Cardiac fibroblast (primary cell): ENCODE measurements around the gene MYH8.

- RRBS: no CpG with 5 or more reads among the region's 7 CpGs
Observed at GRCh38 chr17:10048845-10049446, 143.9 kb upstream of the RCVRN start.

DNA sequence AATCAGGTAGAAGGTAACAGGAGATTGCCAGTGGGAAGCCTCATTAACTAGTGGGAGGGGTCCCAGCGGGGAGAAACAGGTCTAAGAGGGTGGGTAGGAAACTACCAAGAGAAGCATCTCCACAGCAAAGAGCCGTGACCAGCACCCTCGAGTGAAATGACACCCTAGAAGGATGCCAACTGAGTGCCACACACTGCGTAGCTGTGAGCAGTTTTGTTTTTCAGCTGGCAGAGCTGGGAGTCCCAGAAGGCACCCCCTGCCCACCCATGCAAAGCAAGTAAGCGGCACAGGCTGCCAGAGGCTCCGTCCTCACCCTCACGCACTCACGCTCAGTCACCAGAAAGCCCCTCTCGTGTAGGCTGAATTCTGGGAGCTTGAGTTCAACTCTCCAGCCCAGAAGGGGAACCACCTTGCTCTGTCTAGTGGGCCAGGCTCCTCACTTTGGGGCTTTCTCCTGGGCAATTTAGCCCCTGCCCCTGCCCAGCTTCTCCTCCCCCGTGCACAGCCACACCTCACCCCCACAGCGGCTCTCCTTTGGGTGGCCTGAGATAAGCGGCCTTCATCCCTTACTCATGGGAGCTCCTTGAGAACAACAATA lies 146.0 kb downstream of the GAS7 start:
- RRBS: no CpG with 5 or more reads among the region's 12 CpGs

DNA sequence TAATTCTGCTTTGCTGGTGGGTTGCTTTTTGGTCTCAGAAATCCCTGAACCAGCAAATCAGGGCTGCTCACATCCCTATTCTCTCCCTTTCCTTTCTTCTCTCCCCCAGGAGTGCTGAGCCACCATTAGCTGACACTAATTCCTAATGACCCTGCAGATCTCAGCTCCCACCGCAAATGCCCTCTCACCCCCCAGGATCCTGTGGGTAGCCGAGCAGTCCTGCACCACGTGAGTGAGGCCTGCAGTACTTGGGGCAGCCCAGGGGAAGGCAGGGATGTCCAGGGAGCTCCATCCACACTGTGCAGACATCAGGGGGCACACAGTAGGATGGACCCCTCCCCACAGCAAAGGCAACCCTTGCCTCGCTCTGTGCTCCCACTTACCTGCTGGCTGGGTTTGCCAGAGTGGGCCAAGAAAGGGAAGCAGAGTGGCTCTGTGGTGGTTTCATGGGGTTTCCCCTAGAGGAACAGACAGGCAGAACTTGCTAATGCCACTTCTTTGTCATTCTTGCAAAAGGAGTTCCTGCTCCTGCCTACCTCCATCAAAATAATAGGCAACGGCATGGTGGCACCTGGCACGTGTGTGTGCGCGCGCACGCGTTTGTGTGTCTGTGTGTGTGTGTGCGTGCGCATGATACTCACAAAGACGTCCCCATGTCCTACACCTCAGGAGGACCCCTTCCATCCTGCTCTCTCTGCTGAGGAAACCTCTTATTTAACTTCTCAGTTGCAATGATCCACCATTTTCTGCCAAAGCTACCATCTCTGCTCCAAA lies 135.5 kb downstream of the GAS7 start:
- RRBS: no CpG with 5 or more reads among the region's 14 CpGs

DNA sequence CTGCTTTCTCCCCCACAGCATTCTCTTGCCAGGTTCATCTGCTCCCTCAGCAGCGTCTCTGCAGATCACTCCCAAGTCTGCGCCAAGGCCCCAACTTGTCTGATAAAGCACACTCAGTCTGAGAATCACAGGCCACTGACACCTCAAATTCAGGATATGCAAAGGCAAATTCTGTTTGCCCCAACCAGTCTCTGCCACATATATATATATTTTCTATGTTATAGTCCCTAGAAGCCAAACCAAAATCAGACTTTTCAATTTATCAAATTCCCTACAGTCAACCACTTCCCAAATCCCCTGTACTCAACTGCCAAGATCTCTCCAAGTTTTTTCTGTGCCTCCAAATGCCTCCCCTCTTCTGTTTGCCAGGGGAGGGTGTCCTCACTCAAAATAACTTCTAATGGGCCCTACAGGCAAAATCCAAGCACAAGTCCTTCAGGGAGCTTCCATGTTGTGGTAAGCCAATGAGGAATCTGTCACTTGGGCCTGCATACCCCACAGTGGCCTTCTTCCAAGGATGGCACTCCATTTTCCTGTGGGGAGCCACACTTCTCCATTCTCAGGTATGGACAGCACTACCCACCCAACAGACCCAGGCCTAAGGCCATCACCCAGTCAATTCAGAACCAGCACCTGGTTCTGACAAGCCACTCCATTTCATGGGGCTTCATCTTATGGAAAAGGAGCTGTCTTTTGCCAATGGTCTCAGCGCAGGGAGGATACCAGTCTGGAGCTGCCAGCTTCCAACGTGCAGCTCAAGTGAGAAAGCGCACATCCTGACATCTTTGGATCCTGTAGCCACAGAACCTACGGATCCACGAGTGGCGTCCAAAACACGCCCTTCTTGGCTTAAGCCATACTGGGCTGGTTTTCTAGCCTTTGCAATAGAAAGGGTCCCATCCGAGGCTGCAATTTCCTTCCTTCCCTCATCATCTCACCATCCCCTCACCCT lies 102.1 kb downstream of the GAS7 start:
- RRBS: no CpG with 5 or more reads among the region's 10 CpGs

GRCh38 chr17:10106049-10106520 lies 92.3 kb downstream of the GAS7 start:
- RRBS: no CpG with 5 or more reads among the region's 10 CpGs

DNA sequence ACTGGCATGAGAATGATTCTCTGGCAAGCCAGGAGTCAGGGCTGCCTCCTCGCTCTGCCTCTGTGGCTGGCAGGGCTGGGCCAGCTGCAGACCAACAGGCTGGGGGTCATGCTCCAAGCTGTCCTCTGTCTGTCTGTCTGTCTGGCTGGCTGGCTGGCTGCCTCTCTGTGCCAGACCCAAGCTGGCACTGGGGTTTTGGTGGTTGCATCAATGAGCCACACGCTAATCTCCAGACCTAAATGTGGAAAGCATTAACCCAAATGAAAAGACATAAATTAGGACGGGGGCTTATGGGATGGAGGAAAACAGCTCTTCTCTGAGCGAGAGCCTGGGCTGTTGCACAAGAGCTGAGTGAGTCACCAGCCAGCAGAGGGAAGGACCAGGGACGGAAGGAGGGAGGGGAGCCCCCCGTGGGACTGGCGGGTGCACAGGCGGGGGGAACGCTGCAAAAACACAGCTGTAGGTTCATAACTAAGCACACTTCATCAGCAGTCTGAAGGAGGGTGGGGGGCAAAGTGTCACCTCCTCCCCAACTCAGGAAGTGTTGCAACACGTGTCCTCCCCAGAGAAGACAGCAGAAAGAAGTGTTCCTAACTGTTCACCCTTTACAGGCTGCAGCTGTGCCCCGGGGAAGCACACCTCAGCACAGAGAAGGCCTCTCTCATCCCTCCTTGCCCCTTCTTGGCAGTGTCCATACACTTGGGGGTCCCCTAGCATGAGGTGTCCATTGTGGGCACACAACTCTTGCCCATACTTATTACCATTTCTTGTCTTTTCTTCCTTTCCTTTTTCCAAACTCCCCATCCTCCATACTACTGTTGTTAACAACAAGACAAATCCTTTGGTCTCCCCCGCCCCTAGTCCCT lies 83.3 kb downstream of the GAS7 start:
- RRBS: no CpG with 5 or more reads among the region's 12 CpGs

- RRBS: 6% methylated on average over 8 of the region's 24 CpGs
Observed at GRCh38 chr17:10127614-10128477, 70.6 kb downstream of the GAS7 start.

DNA sequence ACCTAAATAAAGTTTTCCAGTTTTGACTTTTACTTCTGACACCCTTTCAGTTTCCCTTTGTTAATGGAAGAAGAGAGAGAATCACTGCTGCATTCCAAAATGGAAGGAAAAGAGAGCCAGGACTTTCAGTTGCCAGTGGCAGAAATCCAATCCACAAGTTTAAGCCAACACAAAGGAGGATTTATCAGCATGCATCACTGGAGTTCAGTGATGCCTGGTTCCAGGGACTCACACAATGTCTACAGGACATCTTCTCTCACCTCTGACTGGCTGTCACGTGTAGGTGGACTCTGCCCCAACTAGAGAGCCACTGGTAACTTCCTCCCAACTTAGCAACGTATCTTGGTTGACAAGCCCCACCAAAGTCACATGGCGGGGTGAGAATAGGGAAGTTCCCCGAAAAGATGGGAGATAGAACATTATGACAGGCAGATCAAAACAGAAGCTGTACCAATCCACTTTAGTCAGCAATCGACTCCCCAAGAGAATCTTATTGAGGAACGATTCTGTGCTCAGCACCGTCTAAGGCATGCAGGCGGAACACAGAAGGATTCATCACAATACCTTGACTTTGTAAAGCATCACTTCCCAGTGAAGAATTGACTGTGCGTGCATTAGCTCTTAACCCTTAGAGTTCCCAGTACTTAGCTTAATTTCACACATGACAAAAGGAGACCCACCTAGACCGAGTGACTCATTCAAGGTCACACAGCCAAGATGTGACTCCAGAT lies 46.4 kb downstream of the GAS7 start:
- RRBS: no CpG with 5 or more reads among the region's 10 CpGs

- RRBS: no CpG with 5 or more reads among the region's 9 CpGs
Observed at GRCh38 chr17:10421671-10422394, at the start of gene MYH8. TSS of gene MYH8 (minus strand) at chr17:10421950.

GRCh38 chr17:10549041-10549513 lies 381 bp downstream of the MYH2 start:
- RRBS: no CpG with 5 or more reads among the region's 3 CpGs

DNA sequence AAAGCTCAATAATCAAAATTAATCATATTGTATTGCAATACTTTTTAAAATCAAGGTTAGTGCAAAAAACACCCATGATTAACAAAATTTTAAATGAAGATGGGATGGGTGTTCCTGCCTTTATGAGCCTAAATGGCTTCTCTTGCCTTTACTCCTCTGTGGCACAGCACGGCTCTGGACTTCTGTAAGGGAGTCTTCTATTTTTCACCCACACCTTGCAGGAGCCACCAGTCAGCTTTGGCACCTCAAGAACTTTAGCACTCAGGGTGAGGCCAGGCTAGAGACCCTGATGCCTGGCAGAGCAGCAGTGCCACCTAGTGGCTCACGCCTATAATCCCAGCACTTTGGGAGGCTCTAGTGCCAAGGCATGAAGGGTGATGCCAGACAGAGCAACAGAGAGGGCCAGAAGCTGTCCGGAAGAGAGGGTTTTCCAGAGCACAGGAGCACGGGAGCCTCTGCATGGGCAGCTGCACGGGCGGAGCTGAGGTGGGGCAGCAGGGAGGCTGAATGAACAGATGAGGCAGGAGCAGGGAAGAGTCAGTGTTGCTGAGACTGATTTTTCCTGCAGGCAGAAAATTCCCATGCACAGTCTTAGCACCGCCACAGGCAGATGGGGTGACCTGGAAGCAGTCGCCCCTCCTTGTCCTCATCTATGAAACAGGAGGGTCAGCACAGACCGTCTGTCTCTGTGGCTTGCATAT lies 39.0 kb downstream of the MYH3 start:
- RRBS: no CpG with 5 or more reads among the region's 9 CpGs

DNA sequence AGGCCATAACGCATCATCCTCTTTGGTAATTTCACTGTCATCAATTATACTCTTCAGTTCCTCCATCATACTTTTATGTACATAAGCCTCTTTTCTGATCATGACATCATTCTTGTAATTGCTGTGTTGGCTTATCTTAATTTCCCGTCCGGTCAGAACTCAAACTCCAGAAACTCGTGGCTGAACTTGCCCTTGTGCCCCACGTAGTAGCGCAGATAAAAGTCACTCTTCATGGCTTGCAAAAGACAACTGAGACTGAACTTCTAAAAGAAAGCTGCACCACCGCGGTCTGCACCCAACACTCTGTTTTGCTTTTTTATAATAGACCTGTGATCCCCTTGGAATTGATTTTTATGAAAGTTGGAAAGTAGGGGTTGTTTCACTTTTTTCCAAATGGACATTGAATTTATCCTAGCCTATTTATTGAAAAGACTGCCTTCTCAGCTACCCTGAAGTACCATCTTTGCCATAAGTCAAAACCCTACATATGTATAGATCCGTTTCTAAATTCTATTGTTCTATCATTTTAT lies 13.5 kb downstream of the TMEM220 start:
- RRBS: no CpG with 5 or more reads among the region's 9 CpGs

DNA sequence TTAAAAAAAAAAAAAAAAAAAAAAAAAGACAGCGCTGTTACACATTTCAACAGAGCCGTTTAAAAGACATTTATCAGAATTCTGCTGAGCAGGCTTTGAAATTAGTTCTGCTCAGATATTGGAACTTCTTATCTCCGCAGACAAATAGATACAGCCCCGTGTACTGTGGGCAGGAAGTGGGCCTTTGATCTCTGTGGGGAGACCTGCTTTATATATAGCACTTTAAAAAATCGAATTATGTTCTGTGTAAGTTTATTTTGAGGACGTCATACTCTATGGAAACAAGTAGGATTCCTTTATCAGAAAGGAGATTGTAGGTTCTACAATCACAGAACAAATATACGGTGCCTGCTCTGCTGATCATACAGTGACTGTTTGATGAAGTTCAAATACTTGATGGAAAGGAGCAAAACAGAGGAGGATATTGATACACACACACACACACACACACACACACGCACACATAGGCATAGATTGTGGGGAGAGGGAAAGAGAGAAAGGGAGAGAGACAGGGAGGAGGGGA lies 14.7 kb upstream of the TMEM220 start:
- RRBS: no CpG with 5 or more reads among the region's 8 CpGs

GRCh38 chr17:10777371-10777627 lies 26.6 kb downstream of the TMEM238L start:
- RRBS: no CpG with 5 or more reads among the region's 5 CpGs

DNA sequence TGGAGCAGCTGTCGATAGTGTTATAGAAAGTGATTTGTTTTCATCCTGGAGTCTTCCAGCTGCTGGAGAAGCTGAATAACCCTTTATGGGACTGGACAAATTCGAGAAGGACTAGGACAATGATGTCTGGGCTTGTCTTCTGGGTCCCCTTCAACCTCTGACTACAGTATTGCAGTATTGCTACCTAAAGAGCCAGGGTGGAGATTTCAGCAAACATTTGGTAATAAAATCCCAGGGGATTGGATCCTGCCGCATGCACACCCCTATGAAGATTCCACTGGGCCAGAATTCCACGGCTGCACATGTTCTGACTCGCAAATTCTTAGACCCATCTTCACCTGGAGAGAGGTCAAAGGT lies 93.5 kb upstream of the PIRT start:
- RRBS: no CpG with 5 or more reads among the region's 5 CpGs

GRCh38 chr17:11948799-11949222 lies 48.5 kb downstream of the ZNF18 start:
- RRBS: no CpG with 5 or more reads among the region's 6 CpGs

GRCh38 chr17:12077734-12078278 lies 57.1 kb downstream of the MAP2K4 start:
- RRBS: no CpG with 5 or more reads among the region's 3 CpGs

GRCh38 chr17:12631260-12631511 lies 34.5 kb upstream of the MYOCD start:
- RRBS: no CpG with 5 or more reads among the region's 5 CpGs

DNA sequence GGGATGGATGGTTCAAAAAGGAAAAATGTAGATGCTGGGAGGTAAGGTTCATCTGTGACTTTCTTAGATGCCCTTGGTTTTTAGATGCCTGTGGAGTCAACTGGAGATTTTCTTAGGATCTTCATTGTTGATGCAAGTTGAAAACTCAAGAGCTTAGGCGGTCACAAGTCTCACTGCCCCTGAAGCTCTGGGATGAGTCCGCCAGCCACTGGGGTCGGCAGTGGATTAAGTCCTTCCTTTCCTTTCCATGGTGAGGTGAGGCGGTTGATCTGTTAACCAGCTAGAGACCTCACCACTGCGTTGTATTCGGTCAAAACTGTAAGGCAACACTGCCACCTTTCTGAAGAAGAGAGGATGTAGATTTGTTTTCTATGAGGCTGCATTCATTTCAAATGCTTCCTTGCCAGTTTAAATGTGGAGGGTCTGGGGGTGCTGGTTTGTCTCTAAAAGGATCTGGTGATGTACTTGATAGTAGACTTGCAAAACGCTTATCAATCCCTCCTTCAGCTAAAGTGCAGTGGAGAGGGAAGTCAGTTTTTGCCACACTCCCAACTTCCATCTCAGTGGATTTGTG lies 1.6 kb downstream of the MYOCD start:
- RRBS: no CpG with 5 or more reads among the region's 7 CpGs

DNA sequence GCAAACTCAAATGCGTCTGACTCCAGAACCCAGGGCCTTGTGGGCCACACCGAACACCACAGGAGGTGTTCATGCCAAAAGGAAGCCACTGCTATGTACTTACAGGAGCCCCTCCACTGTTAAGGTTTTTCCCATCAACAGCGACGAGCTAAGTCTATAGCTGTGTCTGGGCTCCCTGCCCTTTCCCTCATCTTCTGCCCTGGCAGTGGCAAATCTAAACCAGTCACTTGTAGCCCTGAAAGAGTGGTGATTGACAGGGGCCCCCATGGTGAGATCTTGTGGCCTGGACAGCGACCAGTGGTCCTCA lies 57.6 kb upstream of the ARHGAP44 start:
- RRBS: no CpG with 5 or more reads among the region's 5 CpGs